Suprapubic skin (tissue), 4 donors: ENCODE measurements around the genes RASD2, MB and APOL2.

- PRO-cap = no peak
- RAMPAGE, long total RNA, 4 experiments = no peak in any of the 4 experiments
Measured at GRCh38 chr22:35488561-35489002, 52.0 kb upstream of the RASD2 start.

GRCh38 chr22:35525260-35525770 lies 15.3 kb upstream of the RASD2 start:
- PRO-cap = no peak
- RAMPAGE, long total RNA, 4 experiments = no peak in any of the 4 experiments

DNA sequence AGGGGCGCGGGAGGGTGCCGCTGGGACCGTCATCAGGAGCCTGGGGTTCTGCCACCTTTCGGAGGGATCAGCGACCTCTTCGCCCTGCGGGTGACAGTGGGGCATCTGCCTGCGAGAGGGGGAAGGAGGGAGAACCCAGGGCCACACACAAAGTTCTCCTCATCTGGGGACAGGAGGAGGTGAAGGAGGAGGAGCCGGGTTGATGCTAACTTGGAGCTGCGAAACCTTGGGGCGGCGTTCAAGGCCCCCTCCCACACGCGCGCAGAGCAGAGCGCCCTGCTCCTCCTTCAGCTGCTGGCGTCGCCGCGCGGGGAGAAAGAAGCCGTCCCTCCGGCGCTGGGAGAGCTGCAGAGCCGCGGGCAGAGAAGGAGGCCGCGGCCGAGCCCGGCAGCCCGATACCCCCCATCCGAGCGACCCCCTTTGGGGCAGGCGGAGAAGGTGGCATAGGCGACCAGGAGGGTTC lies at the start of gene RASD2:
Gene RASD2, plus strand, starts transcription at position 269 of the 463 bp plus-strand sequence.
- PRO-cap = no peak
- RAMPAGE, long total RNA, 4 experiments = no peak in any of the 4 experiments

DNA sequence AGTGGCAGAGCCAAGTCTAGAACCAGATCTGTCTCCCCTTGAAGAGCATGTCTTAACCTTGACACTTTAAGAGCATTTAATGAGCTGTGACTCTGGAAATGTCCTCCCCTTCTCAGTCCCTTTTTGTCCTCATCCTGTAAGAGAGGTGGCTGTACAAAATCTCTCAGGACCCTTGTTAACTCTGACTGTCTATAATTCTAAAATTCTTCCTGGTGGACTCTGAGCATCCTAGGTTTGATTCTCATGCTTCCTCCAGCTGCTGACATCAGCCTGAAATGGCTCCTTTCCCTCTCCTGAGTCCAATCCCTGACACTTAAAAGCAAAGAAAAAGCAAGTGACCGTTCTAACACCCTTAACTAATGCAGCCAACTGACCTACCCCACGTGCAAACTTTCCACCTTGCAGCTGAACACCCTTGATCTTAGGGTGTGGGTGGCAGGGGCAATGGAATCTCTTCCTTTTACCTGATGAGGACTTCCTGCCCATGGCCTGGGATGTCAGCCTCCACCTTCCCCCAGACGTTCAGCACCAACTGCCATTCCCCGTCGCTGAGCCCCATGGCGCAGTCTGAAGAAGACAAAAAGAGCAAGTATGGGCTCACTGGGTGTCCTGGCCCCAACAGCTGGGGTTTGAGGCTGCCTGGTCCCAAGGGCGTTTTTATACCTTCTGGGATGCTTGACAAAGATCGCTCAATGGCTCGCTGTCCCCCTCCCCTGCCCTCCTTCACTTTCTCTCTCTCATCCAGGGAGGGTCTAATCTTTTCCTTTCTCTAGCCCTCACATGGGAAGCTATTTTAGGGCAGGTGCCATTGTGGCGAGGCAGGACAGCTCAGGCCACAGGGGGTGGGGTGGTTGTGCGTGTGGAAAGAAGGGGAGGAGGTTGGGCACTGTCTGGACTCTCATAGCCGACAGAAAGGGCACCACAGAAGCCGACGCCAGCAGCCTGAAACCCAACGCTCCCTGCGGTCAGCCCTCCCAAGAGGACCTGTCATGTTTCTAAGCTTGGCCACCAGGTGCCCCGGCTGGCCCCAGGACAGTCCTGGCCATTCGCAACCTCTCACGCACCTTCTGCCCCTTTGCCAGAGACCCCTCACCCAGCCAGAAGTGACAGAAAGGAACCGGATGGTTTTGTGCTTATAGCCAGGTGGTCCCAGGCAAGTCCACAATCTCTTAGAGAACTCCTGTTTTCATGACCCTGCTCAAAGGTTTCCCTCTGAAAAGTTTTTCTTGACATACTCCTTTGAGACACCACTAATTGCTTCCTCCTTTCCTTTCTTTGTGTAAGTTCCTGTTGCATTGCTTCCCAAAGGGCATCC lies at the start of gene MB:
Gene MB, minus strand, starts transcription at position 631 of the 1,315 bp plus-strand sequence.
- PRO-cap = no peak
- RAMPAGE, long total RNA, 4 experiments = no peak in any of the 4 experiments

GRCh38 chr22:35766719-35767369 lies 49.2 kb downstream of the APOL5 start:
- PRO-cap = no peak
- RAMPAGE, long total RNA, 4 experiments = no peak in any of the 4 experiments

DNA sequence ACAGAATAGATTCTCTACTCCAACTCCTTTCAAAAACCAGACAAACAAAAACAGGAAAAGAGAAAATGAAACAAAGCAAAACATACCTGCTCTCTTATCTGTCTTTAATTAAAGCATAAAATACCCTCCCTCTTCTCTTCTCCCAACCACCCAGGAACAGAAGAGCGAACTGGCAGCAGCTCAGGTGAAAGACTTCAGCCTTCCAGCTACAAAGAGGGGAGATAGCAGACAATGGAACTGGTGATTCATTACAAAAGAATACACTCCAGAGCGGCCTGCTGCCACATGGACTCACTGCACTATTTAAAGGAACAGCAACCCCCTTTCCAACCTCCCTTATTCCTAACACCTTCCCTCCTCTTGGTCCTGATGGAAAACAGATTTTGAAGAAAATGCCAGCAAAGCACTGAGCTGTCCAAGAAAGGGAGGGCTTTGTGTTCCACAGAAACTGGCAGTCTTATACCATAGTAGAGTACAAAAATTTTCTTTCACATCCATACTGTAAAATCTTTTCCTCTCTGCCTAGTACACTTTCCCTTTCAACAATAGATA lies 118.6 kb downstream of the APOL5 start:
- PRO-cap = no peak
- RAMPAGE, long total RNA, 4 experiments = start-site peak on the minus strand in 1 of 4 experiments, centred at position 320 of the sequence, 7 reads per replicate

DNA sequence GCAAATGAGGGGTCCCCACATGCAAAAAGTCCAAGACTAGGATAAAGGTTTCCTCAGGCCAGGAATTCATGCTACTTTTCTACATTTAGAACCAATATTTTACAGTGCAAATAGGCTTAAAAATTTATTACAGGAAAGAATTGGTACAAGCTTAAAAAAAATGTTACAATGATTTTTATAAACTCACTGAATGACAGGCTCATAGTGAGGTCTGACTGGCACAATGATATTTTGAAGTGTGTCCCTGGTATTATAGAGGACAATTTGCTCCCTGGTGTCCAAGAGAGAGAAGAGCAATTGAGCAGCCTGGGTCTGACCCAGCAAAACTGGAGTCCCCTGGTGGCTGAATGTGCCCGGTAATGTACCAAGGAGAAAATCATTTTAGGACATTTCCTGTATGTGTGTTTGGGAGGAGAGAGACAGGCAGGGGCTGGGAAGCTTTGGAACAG lies 125.2 kb downstream of the APOL5 start:
- PRO-cap = no peak
- RAMPAGE, long total RNA, 4 experiments = no peak in any of the 4 experiments

- PRO-cap = no peak
- RAMPAGE, long total RNA, 4 experiments = no peak in any of the 4 experiments
Measured at GRCh38 chr22:36052441-36052994, 23.9 kb upstream of the RBFOX2 start.

DNA sequence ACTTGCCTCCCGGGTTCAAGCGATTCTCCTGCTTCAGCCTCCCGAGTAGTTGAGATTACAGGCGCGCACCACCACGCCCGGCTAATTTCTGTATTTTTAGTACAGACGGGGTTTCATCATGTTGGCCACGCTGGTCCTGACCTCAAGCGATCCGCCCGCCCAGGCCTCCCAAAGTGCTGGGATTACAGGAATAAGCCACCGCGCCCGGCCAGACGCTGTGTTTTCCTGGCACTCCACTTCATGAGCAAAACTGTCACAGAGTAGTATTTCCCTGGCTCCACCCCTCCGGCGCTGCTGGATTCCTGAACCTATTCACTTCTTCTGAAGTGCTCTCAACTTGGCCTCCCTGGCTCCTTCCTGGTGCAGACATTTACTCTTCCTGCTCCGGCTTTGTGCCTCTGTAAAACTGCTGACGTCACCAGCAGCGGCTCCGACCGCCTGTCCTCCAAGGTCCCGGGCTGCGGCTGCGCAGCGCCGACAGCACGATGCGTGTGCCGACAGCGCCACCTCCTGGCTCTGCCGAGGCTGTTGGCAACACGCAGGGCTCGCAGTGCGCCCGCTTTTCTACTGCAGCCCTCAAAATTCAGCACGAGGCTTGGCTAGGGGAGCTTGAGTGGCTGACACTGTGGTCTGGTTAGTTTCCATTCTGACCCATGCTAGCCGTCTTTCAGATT lies 36.8 kb downstream of the APOL3 start:
- PRO-cap = unidirectional peak, minus-strand start at position 372 of the sequence
- RAMPAGE, long total RNA, 4 experiments = no peak in any of the 4 experiments

DNA sequence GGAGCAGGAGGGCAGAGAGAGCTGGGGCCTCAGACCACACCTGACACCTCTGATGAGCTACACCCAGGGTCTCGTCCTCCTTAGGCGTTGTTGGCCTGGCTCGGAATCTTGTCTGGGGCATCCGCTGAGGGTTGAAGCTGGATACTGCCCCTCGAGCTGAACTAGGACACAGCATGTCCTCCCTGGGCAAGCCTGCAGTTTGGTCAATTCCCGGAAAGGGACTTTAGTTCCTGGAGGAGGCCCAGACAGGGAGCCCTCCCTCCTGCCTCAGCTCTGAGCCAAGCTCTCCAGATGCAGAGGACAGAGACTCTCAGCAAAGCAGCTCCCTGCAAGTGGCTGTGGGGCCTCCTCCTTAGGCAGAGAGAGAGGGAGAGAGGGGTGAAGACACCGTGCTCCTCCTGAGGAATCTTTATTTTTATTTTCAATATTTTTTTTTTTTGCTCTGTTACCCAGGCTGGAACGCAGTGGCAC lies 4.8 kb downstream of the APOL3 start:
- PRO-cap = bidirectional peak, plus-strand start at position 359 of the sequence, minus-strand start at position 114 of the sequence
- RAMPAGE, long total RNA, 4 experiments = no peak in any of the 4 experiments

DNA sequence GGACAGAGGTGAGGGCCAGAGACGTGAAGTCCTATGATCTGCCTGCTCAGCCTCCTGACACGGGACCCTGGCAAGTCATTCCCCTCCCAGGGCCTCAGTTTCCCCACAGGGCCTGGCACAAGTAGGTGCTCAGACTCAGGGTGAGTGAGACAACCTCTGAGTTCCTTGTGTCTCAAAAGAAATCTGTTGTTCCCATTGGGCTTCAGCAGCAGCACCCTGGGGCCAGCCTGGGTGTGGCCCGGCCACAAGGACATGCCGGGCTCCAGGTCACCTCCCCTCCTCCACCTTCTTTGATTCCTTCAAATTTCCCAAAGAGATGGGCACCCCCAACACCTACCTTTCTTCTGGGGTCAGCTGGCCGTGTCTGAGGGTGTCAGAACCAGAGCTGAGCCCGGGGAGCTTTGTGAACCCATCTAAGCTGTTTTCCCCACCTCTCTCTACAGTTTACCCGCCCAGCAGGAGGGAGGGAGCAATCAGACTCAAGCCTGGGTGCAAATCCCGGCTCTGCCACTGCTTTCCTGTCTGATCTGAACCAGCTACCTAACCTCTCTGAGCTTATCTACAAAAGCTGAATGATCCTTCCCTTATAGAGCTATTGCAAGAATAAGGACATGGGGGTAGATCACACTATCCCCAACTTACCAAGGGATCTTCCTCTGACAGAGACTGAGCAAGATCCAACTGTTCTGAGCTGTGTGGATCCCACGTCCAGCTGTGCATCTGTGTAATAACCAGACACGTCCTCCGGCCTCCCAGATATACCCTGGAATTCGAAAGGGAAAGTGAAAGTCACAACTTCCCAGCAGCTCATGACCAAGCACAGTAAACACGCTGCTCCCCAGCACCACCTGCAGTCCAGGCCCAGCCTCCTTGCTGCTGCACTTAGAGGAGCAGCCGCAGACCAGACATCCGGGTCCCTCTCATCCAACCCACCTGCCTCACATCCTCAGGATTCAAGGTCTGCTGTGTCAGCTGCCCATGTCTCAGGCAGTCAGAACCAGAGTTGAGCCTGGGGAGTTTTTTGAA lies at the start of gene APOL2:
Gene APOL2, minus strand, starts transcription at position 729 of the 1,026 bp plus-strand sequence.
- PRO-cap = unidirectional peak, minus-strand start at position 729 of the sequence
- RAMPAGE, long total RNA, 4 experiments = start-site peak on the minus strand in 3 of 4 experiments, centred at positions 52 to 769 of the sequence, 6 to 132 reads per replicate

DNA sequence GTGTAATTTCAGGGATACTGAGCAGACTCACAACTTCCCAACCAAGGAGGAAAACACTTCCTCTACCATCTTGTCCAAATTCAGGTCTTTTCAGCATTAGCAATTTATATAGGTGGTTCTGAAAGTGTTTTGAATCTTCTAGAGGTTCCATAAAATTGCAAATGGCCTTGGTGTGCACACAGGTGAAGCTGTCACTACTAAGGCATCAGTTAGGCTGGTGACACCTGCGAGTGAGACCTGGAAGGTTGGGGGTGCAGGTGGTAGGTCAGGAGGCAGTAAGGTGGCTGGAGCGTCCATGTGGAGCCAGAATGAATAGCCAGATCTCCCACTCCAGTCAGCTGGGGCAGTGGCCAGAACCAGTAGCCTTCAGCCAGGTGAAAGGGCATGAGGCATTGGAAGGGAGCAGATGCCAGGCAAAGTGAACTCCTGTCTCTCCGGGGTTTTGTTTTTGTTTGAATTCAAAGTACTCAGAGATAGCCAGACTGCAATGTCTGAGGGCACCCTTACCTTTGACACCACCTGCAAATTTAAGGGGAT lies 10.0 kb downstream of the APOL1 start:
- PRO-cap = no peak
- RAMPAGE, long total RNA, 4 experiments = no peak in any of the 4 experiments

- PRO-cap = no peak
- RAMPAGE, long total RNA, 4 experiments = no peak in any of the 4 experiments
Measured at GRCh38 chr22:36285069-36285384, 32.1 kb downstream of the APOL1 start.

DNA sequence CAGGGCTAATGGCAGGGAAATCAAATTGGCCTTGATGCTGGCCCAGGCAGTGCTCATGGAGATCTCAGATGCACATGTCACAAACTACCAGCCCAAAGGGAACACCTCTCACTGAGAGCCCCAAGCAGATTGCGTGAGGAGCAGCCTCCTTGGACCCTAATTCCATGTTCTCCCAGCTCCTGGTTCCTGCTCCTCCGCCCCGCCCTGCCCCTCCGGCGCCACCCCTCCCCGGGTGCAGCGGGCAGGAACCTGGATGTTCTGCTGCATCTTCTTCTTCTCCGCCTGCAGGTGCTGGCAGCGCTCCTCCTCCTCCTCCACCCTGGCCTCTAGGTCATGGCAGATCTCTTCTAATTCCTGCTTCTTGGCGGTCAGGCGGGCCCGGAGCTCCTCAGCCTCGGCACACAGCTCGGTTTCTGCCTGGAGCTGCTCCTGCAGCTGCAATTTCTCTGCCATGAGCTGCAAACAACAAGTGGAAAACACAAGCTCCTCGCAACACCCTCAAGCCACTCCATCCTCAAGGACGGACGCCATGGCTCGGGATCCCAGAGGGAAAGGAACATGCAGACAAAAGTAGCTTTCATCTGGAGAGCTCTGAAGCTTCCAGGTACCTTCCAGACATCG lies 47.8 kb downstream of the APOL1 start:
- PRO-cap = no peak
- RAMPAGE, long total RNA, 4 experiments = start-site peak on the minus strand in 2 of 4 experiments, centred at positions 299 to 428 of the sequence, 105 to 343 reads per replicate

GRCh38 chr22:36301223-36302415 lies 48.7 kb downstream of the APOL1 start:
- PRO-cap = no peak
- RAMPAGE, long total RNA, 4 experiments = start-site peak on the minus strand in 1 of 4 experiments, at chr22:36301543-36301568 at its widest, 101 reads per replicate

GRCh38 chr22:36305629-36306034 lies 52.7 kb downstream of the APOL1 start:
- PRO-cap = no peak
- RAMPAGE, long total RNA, 4 experiments = no peak in any of the 4 experiments

- PRO-cap = no peak
- RAMPAGE, long total RNA, 4 experiments = no peak in any of the 4 experiments
Measured at GRCh38 chr22:36321888-36322710, 65.7 kb downstream of the MYH9 start.

GRCh38 chr22:36339106-36339889 lies 48.5 kb downstream of the MYH9 start:
- PRO-cap = no peak
- RAMPAGE, long total RNA, 4 experiments = no peak in any of the 4 experiments

GRCh38 chr22:36341579-36342155 lies 46.1 kb downstream of the MYH9 start:
- PRO-cap = no peak
- RAMPAGE, long total RNA, 4 experiments = no peak in any of the 4 experiments

GRCh38 chr22:36351608-36352478 lies 35.9 kb downstream of the MYH9 start:
- PRO-cap = no peak
- RAMPAGE, long total RNA, 4 experiments = no peak in any of the 4 experiments